Smooth muscle cell (in vitro differentiated cells): ENCODE results near the gene RNF111.

GRCh38 chr15:58491026-58491483, 59.3 kb downstream of the LIPC start:
- RAMPAGE, long total RNA: no peak

GRCh38 chr15:58748367-58748672, 1.2 kb downstream of the ADAM10 start:
- RAMPAGE, long total RNA: no peak

- RAMPAGE, long total RNA: no peak
Measured at GRCh38 chr15:58865447-58866093, 67.9 kb downstream of the SLTM start.

GRCh38 chr15:58877902-58878298, 55.6 kb downstream of the SLTM start:
- RAMPAGE, long total RNA: no peak

GRCh38 chr15:58913120-58913875, 20.2 kb downstream of the SLTM start:
- RAMPAGE, long total RNA: no peak

DNA sequence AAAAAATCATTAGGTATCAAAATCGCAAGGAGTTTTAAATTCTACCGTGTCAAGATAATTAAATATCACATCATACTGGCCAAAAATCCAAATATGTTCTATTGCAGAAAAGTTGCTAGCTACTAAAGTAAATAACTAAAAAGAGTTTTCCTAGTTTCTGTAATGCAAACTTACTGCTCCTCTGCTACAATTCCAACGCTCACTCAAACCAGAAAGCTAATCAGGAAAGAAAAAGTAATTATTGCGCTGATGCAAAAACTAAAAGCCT, 918 bp downstream of the SLTM start:
- RAMPAGE, long total RNA: no peak

- RAMPAGE, long total RNA: no peak
Measured at GRCh38 chr15:58932895-58932968, 747 bp downstream of the SLTM start.

DNA sequence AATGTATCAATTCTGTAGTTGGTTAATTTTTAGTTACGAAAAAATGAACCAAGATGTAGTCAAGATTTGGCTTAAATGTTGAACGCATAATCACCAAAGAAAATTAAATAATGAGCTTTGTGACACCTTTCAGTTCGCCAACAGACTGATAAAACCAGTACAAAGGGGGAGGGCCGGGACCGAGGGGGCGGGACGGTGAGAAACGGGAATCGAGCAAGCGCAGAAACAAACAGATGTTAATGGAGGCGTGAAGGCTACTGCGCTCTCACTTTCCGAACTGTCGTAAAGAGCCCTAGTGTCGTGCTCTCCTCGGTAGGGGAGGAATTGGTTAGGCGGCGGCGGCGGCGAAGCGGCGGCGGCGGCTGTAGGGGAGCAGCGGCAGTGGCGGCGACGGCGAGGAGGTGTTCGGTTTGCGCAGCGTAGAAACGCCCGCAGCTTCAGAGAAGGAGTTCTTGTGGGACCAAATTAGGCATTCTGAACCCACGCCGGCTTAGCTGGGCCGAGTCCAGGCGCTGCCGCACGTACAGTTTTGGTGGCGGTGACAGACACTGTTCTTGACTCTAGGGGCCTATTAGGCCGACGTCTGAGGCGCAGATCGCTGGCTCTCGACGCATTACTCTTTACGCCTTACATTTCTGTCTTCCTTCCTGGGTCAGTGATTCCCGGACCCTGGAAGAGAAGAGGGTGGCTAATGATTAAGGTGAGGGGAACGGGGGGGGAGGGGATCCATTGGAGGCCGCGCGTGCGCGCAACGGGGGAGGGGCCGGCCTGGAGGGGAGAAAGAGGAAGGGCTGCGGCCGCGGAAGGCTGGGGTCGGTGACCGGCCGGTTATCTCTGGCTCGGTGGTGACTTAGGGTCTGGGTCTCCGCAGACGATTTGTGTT, at the start of gene RNF111:
Gene RNF111 (plus strand): TSS at position 295 of the 883 bp plus-strand sequence.
- RAMPAGE, long total RNA: start-site peak on the plus strand centred at position 603 of the sequence, 553 bp wide, 85 and 56 reads in 2 replicates

GRCh38 chr15:59124237-59124801, 19.4 kb downstream of the CCNB2 start:
- RAMPAGE, long total RNA: no peak

- RAMPAGE, long total RNA: no peak
Measured at GRCh38 chr15:59158557-59159230, 47.9 kb upstream of the LDHAL6B start.

GRCh38 chr15:59173684-59174625, 32.7 kb upstream of the LDHAL6B start:
- RAMPAGE, long total RNA: no peak

DNA sequence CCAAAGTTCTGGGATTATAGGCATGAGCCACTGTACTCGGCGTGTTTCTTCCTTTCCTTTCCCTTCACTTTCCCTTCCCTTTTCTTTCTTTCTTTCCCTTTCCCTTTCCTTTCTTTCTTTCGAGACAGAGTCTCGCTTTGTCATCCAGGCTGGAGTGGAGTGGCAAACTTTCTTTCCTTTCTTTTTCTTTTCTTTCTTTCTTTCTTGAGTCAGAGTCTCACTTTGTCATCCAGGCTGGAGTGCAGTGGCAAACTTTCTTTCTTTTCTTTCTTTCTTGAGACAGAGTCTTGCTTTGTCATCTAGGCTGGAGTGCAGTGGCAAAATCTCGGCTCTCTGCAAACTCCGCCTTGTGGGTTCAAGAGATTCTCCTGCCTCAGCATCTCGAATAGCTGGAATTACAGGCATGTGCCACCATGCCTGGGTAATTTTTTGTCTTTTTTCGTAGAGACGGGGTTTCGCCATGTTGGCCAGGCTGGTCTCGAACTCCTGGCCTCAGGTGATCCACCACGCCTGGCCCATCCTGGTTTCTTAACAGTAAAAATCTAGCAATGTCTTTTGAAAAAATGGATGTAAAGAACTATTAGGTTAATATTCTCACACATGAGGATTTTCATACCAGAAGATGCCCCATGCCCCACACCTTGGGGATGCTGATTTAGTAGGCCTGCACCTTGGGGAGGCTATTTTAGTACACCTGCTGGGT, 17.2 kb upstream of the LDHAL6B start:
- RAMPAGE, long total RNA: no peak

DNA sequence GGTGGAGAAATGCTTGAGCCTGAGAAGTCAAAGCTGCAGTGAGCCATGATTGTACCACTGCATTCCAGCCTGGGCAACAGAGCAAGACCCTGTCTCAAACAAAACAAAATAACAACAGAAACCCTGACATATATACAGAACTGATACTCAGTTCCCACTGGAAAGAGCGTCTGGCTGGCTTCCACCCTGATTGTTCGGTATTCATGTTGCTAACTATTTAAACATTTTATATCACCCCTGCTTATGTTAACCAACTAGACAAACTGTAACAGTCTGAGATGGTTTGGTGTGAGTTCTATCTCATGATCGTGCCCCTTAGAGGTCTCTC, 78.8 kb downstream of the MYO1E start:
- RAMPAGE, long total RNA: no peak

- RAMPAGE, long total RNA: no peak
Measured at GRCh38 chr15:59354589-59355018, 18.1 kb downstream of the MYO1E start.

GRCh38 chr15:59456009-59456547, 18.1 kb downstream of the FAM81A start:
- RAMPAGE, long total RNA: no peak

- RAMPAGE, long total RNA: no peak
Measured at GRCh38 chr15:59537416-59537715, 74.2 kb upstream of the GCNT3 start.

DNA sequence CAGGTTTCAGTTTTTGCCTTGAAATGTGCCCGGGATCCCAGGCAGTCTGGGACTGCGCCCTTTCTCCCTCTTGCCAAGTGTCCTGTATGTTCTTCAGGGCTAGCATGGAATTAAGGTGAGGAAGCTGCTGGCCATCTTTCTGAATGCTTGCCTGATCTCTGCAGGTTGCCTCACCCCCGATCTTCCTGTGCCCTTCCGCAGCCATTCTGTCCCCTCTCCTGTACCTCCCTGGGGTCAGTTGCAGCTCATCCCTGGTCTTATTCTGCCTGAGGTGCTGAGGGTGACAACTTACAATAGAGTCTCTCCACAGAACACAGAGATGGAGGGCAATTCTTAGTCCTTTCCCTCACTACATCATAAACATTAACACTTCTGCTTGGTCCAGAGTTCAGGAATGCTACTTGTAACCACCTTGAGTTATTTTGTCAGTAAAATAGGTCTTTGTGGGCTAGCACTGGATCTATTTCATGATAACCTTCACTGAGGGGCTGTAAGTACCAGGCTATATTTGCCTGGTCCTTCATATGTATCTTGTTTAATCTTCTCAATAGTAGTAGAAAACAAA, 1.1 kb downstream of the GCNT3 start:
- RAMPAGE, long total RNA: no peak

DNA sequence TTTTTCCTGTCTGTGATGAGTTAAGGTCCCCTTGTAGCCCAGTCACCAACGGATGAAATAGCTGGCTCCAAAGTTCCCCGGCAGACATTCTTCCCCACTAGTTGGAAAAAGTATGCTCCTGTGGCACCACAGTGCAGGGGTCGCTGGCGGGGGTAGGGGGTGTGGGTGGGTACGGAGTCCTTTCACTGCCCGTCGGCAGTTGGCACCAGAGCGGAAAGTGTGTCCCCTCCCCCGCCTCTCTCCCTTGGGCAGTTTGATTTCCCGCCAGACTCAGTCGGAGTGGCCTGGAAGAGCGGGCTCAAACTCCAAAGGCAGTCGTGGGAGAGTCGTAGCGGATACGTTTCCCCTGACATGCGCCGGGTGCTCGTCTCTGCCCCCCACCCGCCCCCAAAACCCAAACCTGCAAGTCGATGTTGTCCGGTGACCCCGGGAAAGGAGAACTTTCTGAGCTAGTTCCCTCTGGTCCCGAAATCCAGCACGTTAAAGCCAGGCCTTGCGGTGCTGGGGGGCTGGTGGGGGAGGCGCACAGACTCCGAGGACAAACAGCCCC, 4.5 kb upstream of the FOXB1 start:
- RAMPAGE, long total RNA: no peak

GRCh38 chr15:60077531-60077782, 73.3 kb downstream of the FOXB1 start:
- RAMPAGE, long total RNA: no peak

GRCh38 chr15:60350970-60351447, 46.8 kb downstream of the ANXA2 start:
- RAMPAGE, long total RNA: no peak